ENCODE measurements around the genes CACNA2D2, TEX264, IQCF5 and ABHD14A.

- PRO-cap: no peak
These were observed 324 bp downstream of the NPRL2 start for GRCh38 chr3:50350356-50350545.

GRCh38 chr3:50446966-50448013 is 56.1 kb downstream of the CACNA2D2 start:
- PRO-cap: no peak

DNA sequence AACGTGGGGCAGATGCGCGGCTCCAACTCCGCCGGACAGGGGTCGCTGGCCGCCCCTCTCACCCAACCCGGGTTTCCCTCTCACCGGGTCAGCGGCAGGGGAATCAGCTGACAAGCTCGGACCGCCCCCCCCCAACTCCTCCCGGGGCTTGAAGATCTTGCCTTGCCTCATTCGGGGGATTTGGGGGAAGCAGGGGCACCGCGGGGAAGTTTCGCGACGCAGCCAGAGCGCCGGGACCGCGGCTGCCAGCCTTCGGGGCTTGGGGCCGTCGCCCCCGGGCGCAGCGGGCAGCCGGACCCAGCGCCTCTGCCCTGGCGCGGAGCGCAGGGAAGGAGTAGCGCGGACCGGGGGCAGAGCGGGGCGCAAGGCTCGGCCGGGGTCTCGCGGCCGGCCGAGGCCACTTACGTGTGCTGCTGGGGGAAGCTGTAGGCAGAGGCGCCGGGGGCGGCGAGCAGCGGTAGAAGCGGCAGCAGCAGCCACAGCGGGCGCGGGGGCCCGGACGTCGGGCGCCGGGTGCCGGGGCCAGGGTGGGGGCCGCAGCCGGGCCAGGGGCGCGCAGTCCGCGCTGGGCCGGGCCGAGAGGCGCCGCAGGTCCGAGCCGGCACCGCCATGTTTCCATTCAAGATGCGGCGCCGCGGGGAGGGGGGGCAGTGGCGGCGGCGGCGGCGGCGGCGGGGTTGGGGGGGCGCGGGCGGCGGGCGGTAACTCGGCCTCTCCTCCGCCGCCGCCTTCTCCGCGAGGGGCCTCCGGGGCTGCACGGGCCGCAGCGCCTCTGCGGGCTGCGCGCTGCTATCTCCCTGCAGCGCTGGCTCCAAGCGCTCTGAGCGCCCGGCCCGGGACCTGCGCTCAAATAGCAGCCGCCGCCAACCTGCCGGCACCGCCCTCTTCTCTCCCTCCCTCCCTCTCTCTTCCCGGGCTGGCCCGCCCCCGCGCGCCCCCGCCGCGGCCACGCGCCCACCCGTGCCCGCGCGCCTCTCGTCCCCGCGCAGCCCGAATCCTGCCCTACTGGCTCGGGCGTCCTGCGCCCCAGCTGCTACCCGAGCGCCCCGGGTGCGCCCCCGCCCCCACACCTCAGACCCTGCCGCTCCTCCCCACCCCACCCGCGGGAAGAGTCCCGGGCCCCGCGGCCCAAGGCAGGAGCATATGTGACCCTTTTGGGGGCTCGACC is at the start of gene CACNA2D2:
Gene CACNA2D2 (minus strand): TSS at position 822 of the 1,168 bp plus-strand sequence.
- PRO-cap: bidirectional peak, plus-strand start at position 976 of the sequence, minus-strand start at position 822 of the sequence

DNA sequence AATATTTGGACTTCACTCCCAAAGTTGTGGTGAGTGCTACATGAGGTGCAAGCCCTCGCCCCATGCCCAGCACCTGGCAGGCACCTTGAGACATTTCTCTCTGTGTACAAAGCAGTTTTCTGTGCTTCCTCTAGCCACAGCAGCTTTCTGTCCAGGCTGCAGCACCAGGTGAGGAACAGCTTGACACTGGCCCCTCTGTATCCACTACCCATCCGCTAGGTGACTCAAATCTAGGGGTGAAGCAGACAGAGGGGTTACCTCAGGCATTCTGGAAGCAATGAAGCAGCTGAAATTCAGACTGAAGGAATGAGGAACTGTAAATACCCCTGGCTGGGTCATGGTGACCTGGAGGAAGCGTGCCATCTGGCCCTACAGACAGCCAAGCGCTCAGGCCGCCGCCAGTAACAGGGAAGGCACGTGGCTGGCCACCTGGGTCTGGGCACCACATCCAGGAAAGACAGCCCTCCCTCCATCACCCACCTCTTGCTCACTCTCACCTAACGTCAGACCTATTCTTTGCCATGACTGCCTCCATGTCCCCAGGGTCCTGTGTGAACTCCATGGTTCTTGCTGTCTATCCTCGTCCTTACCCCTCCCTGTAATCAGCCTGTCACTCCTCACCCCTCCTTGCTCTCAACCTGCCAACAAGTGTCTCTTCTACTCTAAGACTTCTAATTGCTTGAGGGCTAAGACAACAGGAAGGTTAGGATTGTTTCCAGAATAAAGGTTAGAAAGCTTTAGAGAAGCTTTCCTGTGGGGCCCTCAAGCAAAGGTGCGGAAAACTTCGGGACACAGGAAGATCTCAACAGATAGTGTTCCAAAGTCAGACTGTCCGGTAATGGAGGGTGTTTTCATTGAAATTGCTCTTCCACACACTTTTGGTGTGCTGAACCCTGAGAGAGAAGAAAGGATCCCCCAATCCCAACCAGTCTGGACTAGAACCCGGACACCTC is 6.4 kb downstream of the CISH start:
- PRO-cap: no peak

DNA sequence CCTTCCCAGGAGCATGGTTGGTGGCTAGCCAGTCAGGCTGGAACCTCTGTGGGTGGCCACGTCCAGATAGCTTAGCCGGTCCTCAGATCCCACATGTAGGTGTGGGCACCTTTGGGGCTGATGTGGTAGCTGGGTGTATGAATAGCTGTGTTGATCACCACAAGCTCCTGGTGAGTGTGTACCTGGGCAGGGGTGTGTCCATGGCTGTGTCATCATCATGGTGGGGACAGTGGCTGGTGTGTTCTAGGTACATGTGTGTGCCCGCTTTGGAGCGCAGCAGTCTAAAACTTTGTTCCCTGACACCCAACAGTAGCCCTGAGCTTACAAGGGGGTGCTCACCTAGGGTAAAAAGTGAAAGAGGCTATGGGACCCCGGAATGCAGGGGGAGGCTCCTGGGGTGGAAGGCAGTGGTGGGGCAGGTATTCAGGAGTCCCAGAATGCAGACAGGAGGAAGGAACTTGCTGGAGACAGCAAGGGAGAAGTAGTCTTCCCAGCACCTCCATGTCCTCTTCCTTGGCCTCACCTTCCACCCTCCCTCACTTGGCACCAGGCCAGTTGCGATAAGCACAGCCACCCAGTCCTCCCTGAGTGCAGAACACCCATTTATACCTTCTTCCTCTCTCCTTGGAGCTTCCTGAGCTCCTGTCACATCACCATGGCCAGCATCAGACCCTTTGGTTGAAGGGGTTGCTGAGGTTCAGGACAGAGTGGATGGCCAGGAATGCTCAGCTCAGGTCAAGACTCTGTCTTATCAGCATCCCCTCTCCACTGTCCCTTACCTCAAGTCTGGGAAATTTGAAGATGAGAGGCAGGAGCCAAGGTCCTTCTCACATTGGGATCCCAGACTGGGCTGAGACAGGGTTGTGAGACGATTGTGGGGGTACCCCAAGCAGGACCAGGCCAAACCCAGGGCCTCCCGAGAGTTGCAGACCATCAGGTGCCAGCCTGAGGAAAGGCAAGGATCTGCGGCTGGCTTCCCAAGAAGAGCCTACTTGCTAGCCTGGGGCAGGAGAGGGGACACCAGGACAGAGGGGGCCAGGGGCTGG is 1.1 kb downstream of the CISH start:
- PRO-cap: no peak

DNA sequence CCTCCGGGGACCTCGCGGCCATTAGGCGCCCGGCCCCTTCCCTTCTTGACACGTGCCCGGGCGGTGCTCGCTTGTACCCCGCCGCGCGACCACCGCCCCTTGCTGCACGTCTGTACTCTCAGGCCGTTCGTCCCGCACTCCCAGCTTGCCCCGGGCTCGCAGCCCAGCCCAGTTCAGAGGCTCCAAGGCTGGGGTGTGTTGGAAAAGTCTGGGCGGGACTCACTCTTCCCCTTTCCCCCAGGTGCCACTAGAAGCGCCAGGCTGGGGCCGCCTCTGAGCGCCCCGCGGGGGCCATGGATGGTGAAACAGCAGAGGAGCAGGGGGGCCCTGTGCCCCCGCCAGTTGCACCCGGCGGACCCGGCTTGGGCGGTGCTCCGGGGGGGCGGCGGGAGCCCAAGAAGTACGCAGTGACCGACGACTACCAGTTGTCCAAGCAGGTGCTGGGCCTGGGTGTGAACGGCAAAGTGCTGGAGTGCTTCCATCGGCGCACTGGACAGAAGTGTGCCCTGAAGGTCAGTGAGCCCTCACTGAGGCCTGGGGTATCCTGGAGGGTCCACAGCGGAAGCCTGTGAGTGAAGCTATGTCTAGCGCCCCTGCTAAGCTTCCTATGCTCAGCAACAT is 432 bp downstream of the MAPKAPK3 start:
- PRO-cap: bidirectional peak, plus-strand start at position 276 of the sequence, minus-strand start at position 140 of the sequence

DNA sequence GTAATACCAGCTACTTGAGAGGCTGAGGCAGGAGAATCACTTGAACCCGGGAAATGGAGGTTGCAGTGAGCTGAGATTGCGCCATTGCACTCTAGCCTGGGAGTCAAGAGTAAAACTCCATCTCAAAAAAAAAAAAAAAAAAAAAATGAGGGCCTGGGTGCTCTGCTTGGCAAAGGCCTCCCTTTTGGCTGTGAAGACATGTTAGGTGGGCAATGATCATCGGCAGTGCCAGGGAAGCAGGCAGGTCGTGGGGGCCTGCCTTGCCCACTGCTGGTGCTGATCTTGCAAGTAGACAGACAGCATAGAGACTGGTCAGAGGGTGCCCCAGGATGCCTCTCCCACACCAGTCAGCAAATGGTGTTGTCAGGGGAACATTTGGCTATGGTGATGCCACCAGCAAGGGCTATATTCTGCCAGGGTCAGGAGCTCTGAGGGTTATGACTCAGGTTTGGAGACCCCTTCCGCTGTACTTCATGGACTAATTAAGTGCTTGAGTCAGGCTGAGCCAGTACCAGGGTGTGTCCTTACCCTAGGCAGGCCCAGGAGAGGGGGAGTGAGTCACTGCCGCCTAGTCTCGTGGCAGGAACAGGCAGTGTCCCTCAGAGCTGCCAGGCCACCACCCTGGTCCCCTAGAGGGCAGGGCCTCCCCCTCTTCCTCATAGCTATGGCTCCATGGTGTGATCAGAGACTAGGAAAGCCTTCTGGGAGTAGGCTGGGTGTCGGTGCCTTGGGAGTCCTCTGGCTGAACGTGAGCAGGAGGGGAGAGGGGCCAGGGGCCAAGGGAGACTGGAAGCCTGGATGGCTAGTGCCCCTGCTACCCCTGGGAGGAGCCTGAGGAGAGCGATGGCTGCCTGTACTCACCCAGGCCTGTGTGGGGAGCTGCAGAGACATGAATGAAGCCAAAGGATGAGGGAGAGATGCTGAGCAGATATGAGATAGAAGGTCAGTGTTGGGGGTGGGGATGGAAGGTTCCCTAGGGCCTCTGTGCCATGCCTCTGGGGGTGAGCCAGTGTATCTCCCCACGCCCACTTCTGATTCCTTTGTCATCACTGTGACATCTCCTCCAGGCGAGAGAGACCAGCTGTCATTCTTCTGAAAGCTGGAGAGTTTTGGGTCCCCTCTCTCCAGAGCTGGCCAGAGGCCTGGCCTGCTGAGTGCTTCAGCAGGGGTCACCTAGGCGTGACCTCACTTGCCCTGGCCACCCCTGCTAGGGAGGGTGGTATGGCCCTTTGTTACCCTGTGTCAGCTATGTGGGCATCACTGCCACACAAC is 10.5 kb downstream of the MAPKAPK3 start:
- PRO-cap: no peak

GRCh38 chr3:50638320-50638636 is 21.3 kb downstream of the MAPKAPK3 start:
- PRO-cap: no peak

DNA sequence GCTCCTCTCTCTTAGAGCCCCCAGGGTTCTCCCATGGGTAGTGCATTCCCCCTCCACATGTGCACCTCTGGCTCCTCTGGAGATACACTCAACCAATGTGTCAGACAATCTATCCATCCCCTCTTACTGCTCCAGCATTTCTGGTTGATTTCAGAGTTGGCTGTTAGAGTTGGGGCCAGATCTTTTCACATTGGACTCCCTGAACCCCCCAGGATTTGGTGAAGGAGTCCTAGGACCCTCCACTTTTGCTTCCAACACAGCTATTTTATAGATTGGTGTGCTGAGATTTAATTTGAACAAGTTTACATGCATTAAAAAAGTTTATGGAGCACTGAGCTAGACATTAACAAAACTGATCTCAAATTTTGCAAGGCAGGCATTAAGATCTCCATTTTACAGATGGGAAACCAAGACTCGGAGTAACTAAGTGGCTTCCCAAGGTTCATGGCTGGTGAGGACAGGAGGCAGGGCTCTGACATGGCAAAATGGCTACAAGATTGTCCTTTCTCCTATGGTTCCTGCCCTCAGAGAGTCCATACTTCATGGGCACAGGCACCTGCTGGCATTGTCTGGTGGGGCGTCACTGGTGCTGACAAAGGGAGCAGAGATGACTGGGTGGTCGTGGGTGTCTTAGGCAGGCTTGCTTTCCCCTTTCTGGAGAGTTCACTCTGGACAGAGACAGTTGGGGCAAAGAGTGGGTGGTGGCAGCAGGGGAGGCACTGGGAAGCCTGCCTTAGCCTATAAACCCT is 21.1 kb upstream of the DOCK3 start:
- PRO-cap: no peak

DNA sequence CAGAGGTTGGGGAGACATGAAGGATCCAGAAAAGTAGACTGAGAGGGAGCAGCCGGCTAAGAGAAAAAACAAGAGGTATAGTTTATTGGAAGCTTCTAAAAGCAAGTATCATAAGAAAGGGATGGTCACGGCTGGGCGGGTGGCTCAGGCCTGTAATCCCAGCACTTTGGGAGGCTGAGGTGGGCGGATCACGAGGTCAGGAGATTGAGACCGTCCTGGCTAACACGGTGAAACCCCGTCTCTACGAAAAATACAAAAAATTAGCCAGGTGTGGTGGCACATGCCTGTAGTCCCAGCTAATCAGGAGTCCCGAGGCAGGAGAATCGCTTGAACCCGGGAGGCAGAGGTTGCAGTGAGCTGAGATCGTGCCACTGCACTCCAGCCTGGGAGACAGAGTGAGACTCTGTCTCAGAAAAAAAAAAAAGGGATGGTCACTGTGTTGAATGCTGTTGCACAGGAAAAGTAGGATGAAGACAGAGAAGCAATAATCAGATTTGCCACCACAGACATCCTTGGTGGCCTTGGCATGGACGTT is 12.6 kb upstream of the DOCK3 start:
- PRO-cap: no peak

GRCh38 chr3:50673430-50673884 is 1.3 kb upstream of the DOCK3 start:
- PRO-cap: no peak

DNA sequence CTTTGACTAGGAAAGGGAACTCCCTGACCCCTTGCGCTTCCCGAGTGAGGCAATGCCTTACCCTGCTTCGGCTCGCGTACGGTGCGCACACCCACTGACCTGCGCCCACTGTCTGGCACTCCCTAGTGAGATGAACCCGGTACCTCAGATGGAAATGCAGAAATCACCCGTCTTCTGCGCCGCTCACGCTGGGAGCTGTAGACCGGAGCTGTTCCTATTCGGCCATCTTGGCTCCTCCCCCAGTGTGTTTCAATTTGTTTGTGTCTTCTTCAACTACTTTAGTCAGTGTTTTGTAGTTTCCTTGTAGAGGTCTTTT is 304.2 kb downstream of the DOCK3 start:
- PRO-cap: no peak

- PRO-cap: no peak
These were observed 646 bp downstream of the MANF start for GRCh38 chr3:51385683-51386190.

- PRO-cap: bidirectional peak, plus-strand start at chr3:51671252, minus-strand start at chr3:51670966; bidirectional peak, plus-strand start at chr3:51671647, minus-strand start at chr3:51671594
These were observed at the start of gene TEX264 for GRCh38 chr3:51670770-51671714. Gene TEX264, plus strand, starts transcription at chr3:51671252.

- PRO-cap: no peak
These were observed at the start of gene IQCF5 for GRCh38 chr3:51875345-51875968. Gene IQCF5, minus strand, starts transcription at chr3:51875601.

GRCh38 chr3:51963737-51964886 is 3.1 kb downstream of the PCBP4 start:
- PRO-cap: no peak

GRCh38 chr3:51974874-51975622 is at the start of gene ABHD14A:
Gene ABHD14A, plus strand, starts transcription at chr3:51975064.
- PRO-cap: bidirectional peak, plus-strand start at chr3:51975118, minus-strand start at chr3:51975151

- PRO-cap: unidirectional peak, plus-strand start at chr3:52019988
These were observed 24.0 kb upstream of the RPL29 start for GRCh38 chr3:52019623-52020249.

DNA sequence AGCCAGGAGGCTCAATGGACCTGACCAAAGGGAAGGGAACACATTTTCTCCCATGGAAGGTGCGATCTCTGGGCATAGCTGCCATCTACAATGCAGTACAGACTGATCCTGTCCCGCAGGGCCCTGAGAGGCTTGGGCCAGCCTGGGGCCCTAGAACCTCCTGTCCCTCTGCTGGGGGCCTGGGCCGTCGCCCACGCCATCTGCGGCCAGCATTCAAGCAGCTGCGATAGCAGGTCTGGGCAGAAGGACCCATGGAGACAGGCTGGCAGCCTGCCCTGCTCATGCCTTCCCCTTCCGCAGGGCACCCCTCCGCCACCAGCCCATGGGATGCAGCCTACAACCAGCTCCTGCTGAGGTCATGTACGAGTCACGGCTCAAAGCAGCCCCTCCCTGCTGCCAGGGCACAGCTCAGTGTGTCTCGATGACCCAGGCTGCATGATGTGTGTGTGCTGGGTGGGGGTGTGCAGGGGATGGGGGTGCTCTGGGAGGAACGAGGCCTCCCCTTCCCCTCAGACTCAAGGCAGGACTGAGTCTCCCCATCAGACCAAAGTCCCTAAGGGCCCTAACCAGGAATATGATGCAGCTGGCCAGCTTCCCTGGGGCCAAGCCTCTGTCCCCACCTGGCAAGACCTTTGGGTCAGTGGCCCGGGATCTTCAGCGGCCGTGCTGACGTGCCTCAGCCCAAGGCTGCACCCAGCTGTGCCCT is 27.8 kb downstream of the DUSP7 start:
- PRO-cap: no peak

GRCh38 chr3:52182115-52182505 is 15.8 kb upstream of the ALAS1 start:
- PRO-cap: no peak

Data from penis (tissue), 1 donor.